ENCODE measurements around a stretch of chr13.

DNA sequence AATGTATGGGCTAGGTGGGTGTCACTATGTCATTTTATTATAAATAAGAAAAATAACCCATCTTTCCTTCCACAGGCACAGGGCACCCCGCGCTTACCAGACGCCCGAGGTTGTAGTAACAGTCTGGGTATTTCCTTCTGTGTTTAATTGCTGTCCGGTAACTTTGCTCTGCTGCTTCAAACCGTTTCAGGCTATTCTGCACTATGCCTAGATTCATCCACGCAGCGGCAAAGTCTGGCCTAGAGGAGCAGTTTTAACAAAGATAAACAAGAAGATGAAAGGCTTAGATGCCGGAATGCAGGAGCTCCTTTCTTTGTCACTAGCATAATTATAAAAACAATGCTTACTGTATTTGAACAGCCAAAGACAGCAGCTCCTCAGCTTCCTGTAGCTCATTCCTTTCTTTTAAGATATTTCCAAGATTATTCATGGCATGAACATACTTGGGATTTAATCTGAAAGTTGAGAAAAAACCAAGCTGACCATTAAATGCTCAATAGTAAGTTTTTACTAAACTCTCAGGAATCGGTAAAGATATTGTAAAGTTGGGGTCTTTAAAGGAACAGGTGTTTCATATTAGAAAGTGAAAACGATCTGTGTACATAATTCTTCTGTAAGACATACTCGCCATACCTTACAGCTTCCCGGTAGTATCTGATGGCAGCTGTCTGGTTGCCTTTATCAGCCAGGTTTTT, 37.0 kb upstream of the GGACT start:
- RAMPAGE, long total RNA: no peak
- RRBS: no CpG with 5 or more reads among the region's 13 CpGs

DNA sequence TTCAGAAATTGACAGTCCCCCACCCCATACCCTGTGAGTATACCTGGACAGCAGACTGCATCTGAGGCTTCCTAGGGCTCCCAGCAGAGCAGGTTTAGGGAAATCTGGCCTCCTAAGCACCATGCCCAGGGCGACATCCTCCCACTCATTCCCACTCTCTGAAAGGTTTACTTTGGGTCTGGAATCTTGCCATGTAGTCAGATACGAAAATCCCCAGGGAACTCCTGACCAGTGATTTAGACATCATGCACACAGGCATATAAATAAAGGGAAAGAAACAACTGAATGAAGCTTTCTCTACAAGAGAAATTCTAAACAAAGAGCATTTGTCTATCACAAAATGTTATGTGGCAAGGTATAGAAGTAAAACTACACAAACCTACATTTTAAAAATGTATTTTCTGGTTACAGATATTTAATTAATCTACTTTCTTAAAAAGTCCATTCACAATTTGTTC, 795 bp upstream of the NALCN start:
- RAMPAGE, long total RNA: no peak
- RRBS: no CpG with 5 or more reads among the region's 2 CpGs

- RAMPAGE, long total RNA: no peak
- RRBS: no CpG with 5 or more reads among the region's 8 CpGs
Observed at GRCh38 chr13:102011351-102011978, 94.7 kb upstream of the FGF14 start.

DNA sequence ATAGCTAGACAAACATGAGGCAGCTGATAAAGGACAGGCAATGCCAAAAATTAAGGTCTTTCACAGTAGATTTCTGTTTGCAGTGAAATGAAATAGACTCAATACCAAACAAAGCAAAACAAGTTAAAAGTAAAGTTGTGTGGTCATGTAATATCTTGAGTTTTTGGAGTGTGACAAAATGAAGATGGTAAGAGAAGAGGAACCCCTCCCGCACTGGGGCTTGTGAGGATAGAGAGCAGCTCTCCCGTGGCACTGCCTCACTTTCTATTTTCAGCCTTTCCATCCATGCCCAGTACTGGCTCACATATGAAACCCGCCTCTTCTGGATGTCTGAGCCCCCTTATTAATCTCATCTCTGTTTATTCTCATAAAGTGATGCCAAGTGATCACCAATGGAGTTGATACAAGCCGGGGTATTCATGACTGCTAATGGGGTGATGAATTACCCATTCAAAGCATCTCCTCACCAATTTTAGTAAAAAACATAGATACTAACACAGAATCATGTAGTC, 95.8 kb upstream of the FGF14 start:
- RAMPAGE, long total RNA: no peak
- RRBS: no CpG with 5 or more reads among the region's 4 CpGs

DNA sequence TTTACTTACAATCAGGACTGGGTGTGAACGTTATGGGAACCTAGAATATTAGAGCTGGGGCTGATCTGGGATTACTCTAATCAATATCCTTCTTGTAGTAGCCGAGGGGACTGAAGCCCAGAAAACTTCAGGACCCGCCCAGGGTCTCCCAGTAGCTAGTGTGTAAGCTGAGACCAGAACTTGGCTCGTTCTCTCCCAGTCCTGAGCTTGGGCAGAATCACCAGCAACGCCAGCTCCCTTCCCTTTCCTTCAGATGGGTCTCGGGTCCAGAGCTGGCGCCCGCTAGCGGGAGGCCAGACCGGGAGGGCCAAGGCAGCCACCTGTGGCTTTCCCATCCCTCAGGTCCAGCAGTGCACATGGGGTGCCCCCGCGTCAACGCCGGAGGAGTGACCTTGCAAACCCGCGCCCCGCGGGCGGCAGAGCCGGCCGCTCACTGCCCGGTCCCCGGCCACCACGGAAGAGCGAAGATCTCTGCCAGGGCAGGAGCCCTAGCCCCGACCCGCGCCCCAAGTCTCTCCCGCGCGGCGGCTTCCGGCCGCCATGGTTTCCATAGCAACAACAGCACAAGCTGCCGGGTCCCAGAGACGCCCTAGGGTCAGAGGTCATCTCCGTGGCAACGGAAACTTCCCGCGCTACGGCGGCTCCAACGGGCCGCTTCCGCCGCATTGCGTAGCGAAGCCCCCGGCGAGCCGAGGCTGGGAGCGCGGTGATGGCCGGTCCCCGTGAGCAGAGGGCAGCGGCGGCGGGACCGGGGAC, 202.6 kb upstream of the TPP2 start:
- RAMPAGE, long total RNA: no peak
- RRBS: 1% methylated on average over 23 of the region's 59 CpGs

- RAMPAGE, long total RNA: no peak
- RRBS: no CpG with 5 or more reads among the region's 21 CpGs
Observed at GRCh38 chr13:102401953-102402780, 194.6 kb upstream of the TPP2 start.

DNA sequence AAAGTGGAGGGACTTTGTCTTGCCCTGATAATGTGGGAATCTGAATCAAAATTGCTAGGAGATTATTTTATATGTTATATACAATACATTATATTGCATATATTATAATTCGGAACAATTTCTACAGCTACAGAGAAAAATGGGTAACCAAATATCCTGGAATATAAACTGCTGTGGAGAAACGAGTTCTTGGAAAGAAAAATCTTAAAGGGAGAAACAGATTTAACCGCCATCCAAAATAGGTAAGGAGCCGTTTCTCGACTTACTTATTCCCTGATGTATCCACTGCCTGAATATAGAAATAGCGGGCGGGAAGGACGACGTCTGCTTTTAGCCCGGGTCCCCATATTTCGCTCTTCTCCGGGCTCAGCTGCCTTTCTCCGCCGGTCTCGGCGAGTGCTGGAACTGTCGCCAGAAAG, 544 bp downstream of the POGLUT2 start:
- RAMPAGE, long total RNA: no peak
- RRBS: no CpG with 5 or more reads among the region's 17 CpGs

- RAMPAGE, long total RNA: no peak
- RRBS: no CpG with 5 or more reads among the region's 9 CpGs
Observed at GRCh38 chr13:102865475-102866019, 19.7 kb downstream of the ERCC5 start.

DNA sequence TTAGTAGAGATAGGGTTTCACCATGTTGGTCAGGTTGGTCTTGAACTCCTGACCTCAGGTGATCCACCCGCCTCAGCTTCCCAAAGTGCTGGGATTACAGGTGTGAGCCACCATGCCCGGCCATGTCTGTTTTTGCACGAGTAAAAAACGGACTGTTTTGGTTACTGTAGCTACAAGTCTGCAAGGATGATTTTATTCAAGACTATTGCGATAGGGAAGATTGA, 103.9 kb upstream of the SLC10A2 start:
- RAMPAGE, long total RNA: no peak
- RRBS: no CpG with 5 or more reads among the region's 5 CpGs

DNA sequence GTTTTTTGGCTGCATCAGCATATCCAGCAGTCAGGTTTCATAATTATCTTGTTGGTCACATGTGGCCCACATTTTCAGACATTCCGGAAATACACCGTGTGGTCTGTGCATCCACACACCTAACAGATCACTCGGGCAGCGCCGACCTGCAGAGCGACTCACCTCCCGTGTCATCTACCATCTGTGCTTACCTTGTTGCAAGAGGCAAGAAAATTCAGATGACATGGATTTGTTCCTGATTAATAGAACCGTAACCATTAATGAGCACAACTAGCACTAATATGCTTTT, 453.6 kb downstream of the DAOA start:
- RAMPAGE, long total RNA: no peak
- RRBS: no CpG with 5 or more reads among the region's 8 CpGs

DNA sequence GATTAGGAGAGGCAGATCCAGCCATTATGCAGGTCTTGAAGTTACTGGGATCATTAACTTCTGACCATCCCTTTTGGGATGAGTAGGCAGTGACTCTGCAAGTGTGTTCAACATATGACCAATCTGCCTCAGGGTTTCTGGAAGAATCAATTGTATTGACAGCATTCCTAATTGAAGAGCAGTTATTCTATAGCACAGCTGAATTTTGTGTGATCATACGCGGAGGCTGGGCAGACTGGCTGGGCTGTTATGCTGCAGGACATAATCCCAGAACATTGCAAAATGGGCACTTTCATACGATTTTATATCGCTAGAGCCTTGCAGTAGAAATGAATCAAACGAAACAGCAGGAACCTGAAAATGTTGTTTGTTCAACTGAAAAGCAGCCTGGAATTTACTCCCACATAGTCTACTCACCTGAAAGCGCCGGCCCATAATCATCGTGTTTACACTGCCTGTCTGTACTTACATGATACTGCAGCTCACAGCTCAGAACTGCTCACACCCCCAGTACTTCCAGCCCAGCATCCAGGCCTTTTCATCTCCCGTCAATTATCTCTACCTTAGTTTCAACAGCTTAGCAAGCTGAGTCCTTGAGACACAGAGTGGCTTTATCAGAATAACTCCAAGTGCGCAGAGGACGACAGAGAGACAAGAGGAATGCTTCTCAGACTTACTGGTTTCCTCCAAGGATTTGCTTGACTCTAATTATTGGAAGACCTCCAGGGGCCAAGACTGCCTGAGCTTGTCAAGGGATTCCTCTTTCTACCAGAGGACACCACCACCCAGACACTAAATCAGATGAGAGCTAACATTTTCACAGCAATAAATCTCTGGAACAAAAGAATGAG, 513.6 kb downstream of the DAOA start:
- RAMPAGE, long total RNA: no peak
- RRBS: no CpG with 5 or more reads among the region's 11 CpGs

- RAMPAGE, long total RNA: no peak
- RRBS: 2% methylated on average over 15 of the region's 37 CpGs
Observed at GRCh38 chr13:106533534-106534296, 1.7 kb downstream of the EFNB2 start.

DNA sequence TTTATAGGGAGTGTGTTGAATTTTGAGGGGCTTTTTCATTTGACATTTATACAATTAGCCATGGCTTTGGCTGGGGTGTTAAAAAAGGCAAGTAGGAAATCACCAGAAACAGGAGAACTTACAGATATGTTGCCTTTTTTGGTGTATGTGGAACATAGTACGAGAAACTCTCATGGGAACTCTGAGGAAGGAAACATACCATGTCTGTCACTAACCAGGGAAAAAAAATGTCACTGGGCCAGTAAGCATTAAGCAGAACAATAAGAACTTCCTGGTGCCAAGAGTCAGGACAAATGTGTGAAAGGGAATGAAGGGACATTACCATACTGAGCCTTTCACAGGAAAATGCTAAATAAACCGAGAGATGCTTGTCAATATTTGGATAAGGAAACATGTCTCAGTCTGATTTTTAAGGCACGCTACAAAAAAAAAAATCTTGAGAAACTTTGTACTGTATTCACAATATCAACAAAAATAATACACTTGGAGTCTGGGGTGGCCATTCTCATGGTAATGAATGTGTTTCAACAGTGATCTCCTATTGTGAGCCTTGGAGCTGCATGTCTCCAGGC, 112.9 kb upstream of the ARGLU1 start:
- RAMPAGE, long total RNA: no peak
- RRBS: no CpG with 5 or more reads among the region's 3 CpGs

DNA sequence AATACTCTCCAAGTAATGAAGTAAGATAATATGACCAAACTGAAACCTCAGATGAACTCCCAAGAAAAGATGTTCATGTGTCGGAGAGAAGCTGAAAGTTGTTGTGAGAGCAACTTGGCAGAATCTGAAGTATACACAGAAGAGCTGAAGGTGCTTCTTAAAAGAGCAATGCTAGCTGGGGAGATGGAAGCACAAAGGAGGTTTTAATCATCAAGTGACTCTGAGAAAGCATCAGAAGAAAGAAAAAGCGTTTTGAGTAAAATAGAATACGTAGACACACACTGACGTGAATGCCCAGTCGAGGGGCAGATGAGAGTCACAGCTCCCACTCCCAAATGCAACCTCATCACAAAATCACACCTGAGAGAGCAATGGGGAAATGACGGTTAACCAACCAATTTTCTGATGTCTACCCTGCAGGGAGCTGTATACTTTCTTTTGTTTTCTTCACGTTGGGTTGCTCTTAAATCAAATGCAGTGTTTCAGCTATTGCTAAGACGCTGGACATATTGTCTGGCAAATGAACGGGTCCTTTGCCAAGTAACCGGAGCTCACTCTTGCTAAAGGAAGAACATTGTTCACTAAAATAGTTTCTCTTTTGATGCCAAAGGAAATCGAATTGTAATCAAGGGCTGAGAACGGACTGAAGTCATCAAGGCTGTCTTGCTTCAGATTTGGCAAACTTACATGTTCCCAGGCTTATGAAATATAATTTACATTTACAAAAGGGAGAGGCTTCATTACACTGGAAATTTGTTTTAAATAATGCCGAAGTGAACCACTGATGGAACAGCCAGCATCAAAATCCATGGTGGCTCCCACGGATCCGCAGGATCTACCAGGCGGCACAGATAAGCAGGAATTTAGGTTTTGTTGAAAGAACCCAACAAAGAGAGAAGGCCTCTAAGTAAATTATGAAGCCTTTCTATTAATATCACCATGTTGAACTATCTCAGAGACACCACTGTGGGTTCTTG, 142.3 kb upstream of the ARGLU1 start:
- RAMPAGE, long total RNA: no peak
- RRBS: no CpG with 5 or more reads among the region's 16 CpGs

- RAMPAGE, long total RNA: no peak
- RRBS: no CpG with 5 or more reads among the region's 28 CpGs
Observed at GRCh38 chr13:106918941-106920328, 351.5 kb upstream of the ARGLU1 start.

DNA sequence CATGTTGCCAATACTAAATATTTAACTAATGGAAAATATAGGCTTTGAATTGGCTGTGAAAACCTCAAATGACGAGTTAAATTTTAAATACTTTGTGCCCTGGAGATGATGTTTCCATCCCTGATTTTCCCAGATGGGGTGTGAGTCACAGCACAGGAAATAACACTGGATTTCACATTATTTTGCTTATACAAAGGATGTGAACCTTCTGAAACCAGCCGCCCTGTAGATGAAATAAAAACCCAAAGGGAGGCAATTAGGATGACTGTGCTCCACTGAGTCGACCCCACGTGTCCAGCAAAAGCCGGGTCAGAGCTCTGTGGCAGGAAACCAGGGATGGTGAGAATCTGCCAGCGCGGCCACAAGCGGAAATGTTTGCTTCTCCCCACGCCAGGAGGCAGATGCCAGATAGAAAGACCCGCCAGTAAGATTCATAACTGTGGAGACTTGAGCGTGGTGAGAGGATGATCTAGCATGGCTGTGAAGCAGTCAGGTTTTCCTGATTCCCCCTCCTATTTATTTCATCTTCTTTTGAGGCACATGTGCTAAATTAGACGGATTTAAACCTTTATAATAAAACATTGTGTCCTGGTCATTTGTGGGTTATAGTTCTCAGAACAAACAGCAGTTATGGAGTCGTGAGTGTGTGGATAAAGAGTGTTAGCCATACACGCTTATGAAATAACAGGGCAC, 416.3 kb downstream of the NALF1 start:
- RAMPAGE, long total RNA: no peak
- RRBS: no CpG with 5 or more reads among the region's 14 CpGs

DNA sequence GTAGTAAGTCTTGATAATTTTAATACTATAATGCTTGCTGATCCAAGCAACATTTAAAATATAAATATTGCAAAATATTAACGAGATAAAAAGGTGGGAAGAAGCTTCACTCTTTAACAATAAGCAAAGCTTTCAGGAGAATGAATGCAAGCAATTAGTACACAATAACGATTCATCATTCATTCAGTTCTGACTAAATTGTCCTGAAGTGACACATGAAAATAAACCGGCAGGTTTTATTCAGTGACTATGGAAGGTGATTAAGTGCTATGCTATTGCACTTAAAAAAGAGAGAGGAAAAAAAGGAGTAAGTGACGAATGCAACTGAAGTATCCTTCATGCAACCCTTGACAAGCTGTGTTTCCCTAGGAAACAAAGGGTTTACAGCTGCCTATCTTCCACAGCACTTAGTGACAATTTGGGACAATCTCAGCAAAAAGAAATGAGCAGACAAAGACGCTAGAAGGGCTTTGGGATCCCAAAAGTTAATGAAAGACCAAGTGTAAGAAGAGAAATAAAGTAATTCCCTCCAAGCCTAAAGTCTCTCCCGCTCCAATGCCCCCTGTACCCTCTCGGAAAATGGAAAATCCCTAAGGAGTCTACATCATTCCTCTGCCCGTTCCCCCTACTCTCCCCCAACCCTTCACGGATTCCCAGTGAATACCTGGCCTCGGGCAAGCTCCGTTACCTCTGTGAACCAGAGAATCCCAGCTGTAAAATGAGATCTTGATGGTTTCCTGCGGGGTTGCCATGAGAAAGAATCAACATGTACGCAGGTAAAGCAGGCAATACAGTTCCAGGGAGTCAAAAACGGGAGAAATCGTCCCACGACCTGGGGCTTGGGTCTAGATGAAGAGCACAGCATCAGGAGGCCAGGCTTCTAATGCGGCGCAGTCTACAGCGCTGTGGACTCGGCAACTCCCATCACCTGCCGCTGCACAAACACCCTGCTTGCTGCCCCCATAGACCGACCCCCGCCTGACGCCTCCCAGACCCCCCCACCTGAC, 1.2 kb downstream of the LIG4 start:
- RAMPAGE, long total RNA: no peak
- RRBS: no CpG with 5 or more reads among the region's 24 CpGs

DNA sequence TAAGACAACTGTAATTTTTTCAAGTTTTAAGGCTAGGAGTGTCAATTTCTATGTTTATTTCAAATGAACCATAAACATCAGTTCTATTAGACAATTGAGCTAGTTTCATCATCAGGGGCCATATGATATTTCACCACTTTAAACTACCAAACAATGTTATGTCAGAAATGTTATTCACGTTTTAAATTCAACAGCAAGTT, 42.2 kb upstream of the MYO16 start:
- RAMPAGE, long total RNA: no peak
- RRBS: no CpG with 5 or more reads among the region's 1 CpG

GRCh38 chr13:108916849-108917241, 287.4 kb downstream of the MYO16 start:
- RAMPAGE, long total RNA: no peak
- RRBS: no CpG with 5 or more reads among the region's 10 CpGs

DNA sequence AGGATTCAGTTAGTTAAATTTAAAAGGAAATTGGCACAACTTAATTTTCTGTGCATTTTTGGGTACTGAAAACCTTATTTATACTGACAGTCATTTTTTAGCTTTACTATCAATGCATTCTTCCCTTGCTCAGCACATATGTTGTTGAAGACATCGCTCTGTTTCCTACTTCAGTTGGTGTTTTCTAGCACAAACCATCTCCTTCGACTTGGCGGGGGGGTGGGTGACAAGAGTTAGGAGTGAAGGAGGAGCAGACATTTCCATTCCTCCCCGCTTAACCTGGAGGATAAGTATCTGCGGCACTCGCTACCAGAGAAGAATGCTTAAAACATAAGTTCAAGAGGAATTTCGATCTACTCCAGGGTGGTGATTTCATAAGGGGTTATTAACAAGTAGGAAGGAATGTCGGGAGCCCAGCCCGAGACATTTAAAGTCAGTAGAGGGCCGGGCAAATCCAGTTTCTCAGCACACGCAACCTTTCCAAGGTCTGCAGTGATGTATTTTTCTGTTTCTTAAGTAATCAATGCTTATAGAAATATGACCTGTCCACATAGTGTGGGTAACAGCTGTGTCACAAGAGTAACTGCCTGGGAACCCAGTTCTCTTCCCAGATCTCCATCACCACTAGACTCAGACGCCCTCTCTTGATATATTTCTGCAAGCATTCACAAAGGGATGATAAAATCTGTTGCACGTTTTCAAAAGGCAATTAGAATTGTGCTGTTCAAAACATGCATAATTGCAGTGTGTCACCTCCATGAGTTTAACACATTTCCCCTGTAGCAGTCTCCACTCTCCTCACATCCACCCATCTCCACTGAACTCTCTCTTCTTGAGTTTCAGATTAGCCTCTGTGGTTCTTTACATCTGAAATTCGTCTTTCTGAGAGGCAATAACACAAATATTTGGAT, 525.9 kb downstream of the MYO16 start:
- RAMPAGE, long total RNA: no peak
- RRBS: no CpG with 5 or more reads among the region's 14 CpGs

Data from kidney epithelial cell (primary cell).